Right cardiac atrium (tissue), 1 donor: ENCODE measurements around a stretch of chr4.

GRCh38 chr4:23931457-23931849 lies 41.6 kb upstream of the PPARGC1A start:
- PRO-cap: no peak

DNA sequence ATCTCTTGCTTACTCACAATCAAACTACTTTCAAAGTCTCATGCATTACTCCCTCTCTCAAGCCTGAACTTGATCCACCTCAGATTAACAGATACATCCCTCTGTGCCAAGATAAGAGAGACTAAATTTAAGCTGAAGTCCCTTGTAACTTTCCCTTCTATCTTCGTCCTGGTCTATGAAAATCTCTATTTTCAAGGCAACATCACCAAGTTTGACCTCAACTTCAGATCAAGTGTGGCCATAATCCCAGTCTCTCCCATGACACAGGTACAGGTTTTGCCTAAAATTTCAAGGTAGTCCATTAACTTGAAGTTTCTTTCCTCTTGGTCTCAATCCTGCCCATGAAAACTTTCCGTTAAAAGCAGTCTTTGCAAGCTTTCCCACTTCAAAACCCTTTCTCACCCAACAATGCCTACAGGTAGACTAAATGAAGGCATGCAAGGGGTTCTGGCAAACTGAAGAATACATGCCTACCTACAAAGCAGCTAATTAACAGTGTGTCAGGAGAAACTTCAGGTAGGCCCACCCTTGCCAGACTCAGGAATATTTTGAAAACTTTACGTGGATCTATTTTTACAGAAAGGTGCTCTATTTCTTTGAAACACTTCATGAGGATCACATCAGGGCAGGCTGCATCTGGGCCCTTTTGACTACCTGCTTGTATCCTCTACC lies 62.5 kb downstream of the DHX15 start:
- PRO-cap: no peak

- PRO-cap: unidirectional peak, minus-strand start at chr4:24584268
These were observed 701 bp downstream of the DHX15 start for GRCh38 chr4:24583397-24584308.

DNA sequence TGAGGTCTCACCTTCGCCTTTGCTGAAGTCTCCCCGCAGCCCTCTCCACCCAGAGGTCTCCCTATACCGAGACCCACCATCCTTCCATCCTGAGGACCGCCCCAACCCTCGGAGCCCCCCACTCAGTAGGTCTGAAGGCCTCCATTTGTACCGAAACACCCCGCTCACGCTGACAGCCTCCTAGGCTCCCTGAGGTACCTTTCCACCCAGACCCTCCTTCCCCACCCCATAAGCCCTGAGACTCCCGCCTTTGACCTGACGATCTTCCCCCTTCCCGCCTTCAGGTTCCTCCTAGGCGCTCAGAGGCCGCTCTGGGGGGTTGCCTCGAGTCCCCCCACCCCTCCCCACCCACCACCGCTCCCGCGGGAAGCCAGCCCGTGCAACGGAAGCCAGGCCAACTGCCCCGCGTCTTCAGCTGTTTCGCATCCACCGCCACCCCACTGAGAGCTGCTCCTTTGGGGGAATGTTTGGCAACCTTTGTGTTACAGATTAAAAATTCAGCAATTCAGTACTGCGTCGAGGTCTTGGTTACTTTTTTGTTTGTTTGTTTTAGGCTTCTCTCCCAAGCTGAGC lies 5.0 kb downstream of the SOD3 start:
- PRO-cap: no peak

DNA sequence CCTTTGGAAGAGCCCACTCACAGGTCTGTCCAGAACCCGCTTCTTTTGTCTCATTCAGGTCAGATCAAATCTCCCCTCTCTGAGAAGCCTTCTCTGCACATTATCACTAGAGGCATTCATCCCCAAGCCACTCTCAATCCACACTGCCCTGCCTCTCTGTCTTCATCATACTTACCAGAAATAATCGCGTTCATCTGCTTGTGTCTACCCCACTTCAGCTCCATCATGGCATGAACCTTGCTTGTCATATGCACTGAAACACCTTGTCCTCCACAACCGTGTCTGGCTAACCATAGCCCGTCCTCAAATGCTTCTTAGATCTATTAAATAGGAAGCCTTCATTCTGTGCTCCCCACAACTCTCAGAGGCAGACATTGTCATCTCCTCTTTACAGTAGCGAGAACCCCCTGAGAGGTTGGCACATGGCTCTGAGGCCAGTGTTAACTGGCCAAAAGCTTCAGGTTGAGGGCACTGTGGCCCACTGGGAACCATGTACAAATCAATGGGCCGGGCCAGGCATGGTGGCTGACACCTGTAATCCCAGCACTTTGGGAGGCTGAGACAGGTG lies 48.7 kb downstream of the SOD3 start:
- PRO-cap: no peak

GRCh38 chr4:25095679-25096377 lies 64.4 kb downstream of the SEPSECS start:
- PRO-cap: no peak

DNA sequence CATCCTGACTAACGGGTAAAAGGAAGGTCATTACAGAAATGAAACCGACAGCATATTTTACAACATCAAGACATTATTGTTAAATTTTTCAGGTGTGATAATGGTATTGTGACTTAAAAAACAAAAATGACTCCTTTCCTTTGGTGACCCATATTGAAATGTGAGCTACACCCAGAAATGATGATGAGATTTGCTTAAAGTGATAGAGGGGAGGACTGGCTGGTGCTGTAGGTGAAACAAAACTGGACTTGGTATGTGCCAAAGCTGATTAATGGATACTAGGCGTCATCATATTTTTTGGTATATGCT lies 44.4 kb downstream of the SEPSECS start:
- PRO-cap: no peak

- PRO-cap: no peak
These were observed 11.4 kb upstream of the SEPSECS start for GRCh38 chr4:25171646-25171992.

DNA sequence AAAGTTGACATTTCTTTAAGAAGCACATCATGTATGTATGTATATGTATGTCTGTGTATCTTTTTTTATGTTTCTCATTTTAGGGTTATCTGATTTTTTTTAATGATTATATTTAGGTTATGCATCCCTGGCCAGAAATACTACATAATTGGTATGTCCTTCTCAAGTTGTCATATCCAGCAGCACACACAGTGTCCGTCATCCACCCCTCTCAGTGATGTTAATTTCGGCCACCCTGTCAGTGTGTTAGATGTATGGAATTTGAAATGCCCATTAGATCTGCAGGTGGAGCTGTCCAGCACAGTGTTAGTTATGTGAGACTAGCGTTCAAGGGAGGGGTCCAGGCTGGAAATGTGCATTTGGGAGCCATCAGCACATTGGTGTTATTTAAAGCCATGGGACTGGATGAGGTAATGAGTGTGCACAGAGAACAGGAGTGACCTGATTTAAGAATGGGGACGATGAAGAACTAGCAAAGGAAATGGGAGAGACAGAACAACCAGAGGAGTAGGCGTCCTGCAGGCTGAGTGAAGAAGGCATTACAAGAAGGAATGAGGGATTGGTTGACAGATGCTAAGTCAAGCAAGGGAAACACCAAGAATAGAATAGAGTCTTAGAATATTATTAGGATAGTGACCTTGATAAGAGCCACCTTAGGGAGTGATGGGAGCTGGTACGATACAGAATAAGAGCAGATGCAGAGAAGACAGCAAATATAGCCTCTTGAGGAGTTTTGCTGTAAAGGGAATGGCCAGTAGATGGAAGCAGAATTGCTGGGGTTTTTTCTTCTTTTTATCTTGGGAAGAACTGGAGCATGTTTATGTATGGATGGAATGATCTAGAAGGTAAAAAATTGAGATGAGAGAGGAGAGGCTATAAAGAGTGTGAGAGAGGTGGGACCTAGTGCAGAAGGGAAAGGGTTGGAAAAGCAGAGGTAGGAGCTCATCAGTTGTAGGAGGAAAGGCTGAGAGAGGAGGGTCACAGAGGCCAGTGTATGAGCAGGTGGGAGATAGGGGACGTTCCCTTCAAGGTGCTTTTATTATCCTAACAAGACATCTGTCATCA lies 22.7 kb downstream of the ANAPC4 start:
- PRO-cap: no peak

- PRO-cap: no peak
These were observed 79.9 kb downstream of the ANAPC4 start for GRCh38 chr4:25456856-25457421.

DNA sequence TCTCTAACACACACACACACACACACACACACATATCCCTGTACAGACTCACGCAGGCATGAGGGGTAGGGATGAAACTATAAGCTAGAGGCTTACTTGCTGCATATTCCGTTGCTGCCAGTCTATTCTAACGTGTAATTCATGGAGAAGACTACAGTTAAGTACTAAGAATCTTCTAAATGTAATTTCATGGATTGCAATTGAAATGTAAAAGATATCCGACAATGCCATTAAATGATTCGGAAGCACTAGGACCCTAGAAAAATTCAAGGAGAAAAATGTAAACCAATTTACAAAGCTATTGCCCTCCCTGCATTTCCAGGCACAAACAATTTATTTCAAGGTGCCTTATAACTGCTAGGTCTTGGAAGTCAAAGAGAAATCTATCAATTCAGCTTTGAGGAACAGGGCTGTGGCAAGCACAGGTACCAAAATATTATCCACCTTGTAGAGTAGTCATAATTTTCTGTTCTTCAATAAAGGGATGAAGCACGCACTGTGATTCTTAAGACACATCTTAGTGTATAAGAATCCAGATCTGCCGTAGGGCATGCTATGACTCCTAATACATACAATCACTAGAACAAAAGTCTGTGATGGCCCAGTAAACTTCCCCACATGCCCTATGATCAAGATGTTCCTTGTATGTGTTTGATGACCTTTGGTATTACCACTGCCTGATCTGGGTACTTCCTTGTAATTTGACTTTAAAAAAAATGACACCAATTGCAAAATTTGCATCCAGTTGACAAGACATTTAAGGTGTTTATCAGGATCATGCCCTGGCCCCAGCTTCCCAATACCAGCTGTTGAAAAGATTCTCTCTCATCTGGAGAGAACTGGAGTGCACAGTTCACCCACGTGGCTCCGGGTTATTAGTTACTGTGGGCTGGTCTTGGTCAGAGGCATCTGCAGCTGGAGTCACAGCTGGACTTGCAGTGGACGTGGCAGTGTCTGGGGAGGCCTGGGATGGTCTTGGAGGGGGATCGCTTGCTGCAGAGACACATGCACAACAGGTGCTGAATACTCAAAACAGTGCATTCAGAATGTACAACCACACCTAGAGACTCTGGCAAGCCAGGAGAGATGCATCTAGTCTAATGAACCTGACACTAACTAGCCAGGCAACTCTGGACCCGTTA lies 92.3 kb downstream of the SLC34A2 start:
- PRO-cap: no peak

- PRO-cap: no peak
These were observed 66.9 kb downstream of the SEL1L3 start for GRCh38 chr4:25795617-25796512.

- PRO-cap: no peak
These were observed 48.3 kb downstream of the SEL1L3 start for GRCh38 chr4:25814227-25815050.

DNA sequence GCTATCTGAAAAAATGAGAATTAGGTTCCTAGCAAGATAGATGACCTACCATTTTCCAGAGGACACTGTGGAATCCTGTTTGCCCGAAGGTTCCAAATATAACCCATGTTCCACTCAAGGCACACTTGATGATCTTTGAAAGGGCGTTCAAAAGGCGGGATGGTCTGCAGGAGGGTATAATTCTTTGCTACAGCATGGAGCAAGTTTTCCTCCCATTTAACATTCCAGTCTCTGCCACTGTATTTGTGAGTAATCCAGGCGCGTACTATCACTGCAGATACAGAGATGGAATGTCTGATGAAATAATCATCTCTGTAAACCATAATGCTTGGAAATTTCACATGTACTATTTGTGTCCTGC lies 15.6 kb downstream of the SEL1L3 start:
- PRO-cap: no peak

- PRO-cap: no peak
These were observed 2.1 kb downstream of the SEL1L3 start for GRCh38 chr4:25860528-25861309.

- PRO-cap: no peak
These were observed 1.2 kb downstream of the SEL1L3 start for GRCh38 chr4:25861644-25861904.

GRCh38 chr4:26131567-26132207 lies 189.1 kb upstream of the RBPJ start:
- PRO-cap: no peak

GRCh38 chr4:26863500-26863833 lies 2.8 kb downstream of the STIM2 start:
- PRO-cap: no peak

- PRO-cap: no peak
These were observed 26.4 kb downstream of the STIM2 start for GRCh38 chr4:26886960-26887503.

DNA sequence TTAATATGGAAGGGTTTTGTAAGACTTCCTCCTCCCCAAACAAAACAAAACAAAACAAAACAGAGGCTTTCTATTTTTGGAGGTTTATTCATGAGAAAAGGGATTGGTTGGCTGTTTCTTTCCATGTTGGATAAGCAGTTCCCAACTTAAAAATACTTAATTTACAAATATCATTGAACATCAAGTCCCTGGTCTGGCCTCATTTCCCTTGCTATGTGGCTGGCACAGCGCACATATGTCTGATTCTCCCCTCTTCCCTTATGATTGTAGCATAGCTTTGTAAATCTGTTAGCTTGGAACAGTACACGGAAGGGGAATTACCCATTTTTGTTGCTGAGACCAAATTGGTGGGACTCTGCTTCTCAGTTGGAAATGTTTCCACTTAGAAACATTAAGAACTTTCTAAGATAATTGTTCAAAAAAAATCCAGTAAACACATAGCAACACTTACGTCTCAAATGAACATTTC lies 47.1 kb downstream of the STIM2 start:
- PRO-cap: no peak